ENCODE measurements around a stretch of chr16.

GRCh38 chr16:89966848-89967868 lies 18.6 kb downstream of the DEF8 start:
- PRO-cap: no peak